Osteocyte (in vitro differentiated cells): ENCODE measurements around the genes MAN1B1, TMEM203, RNF224, FAM166A, MRPL41 and ARRDC1.

DNA sequence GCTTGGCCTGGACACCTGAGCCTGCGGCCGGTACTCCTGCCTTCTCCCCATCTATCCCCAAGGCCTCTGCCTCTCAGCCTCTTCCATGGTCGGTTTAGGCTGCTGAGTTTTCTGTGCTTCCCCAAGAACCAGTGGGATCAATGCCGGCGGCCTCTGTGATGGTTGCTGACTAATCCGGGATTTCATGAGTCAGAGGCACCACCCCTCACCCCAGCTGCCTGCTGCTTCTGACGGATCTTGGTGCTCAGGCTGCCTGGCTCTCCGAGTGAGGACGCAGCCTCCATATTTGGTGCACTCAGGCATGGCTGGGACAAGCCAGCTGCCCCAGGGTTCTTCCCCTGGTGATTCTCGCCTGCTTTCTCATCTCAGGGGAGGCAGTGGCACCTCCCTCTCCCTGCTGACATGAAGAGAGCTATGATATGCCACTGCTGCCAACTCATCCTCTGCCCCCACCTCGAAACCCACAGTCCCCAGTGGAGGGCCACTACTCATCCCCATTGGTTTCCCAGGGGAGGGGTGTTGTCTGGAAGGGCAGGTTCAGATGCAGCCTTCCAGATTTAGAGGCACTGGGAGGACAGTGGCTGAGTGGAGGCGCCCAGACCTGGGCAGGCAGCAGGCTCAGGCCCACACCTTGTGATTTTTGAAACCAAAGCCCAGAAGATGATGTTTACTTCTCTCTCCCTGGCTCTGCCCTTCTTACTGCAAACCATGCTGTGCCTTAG lies 3.2 kb upstream of the MAN1B1 start:
- PRO-cap, result no peak

DNA sequence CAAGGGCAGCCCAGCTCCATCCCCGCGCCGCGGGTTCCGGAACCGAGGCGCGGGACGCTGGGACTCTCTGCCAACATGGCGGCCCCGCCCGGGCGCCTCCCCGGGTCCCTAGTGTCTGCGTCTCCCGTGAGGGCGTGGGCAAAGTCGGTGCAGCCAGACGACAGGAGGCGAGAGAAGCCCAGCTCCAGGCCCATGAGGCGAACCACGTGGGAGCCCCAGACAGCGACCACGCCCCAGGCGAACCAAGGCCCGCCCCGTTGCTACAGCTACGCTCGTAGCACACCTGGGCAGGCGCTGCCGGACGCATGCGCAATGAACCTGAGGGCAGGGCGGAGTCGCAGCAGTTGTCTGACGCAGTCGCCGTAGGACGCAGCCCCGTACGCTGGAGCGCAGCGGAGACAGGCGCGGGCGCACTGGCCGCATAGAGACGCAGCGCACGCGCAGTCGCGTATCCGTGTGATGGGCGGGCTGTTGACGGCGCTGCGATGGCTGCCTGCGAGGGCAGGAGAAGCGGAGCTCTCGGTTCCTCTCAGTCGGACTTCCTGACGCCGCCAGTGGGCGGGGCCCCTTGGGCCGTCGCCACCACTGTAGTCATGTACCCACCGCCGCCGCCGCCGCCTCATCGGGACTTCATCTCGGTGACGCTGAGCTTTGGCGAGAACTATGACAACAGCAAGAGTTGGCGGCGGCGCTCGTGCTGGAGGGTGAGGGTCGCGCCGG lies at the start of gene MAN1B1:
Gene MAN1B1 (plus strand): TSS at position 471 of the 720 bp plus-strand sequence.
- PRO-cap, result bidirectional peak, plus-strand start at position 471 of the sequence, minus-strand start at position 117 of the sequence

DNA sequence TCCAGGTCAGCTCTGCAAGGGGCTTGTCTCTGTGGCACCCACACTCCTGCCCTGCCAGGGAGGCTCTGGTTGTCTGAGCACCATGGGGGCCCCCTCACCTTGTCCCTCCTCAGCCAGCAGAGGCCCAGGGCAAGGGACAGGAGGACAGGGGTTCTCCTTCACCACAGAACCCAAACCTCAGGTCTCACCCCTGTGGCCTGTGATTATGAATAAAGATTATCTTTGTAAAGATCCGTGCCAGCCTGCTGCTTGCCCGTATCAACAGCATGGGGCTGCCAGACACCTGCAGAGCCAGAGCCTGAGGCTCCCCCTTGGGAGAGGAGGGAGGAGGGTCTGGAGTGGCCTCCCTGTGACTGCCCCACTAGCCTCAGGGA lies 1.6 kb downstream of the SSNA1 start:
- PRO-cap, result no peak

DNA sequence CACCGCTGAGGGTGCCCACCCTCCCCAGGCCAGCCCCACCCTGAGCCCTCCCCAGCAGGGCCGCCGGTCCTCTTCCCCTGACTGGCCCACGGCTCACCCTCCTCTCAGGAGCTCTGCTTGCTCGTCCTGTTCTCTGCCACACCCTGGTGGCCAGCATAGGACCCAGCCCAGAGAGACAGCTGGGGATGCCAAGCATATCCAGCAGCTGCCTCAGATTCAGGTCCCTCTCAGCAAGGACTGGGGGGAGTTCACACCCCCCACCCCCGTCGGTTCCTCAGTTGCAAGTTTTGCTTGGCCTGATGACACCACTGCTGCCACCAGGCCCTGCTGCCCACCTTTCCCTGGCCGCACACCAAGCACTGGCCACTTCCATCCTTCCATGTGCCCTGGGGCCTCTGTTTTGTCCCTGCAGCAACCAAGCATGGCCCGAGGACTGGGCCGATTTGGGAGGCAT lies 2.1 kb downstream of the SSNA1 start:
- PRO-cap, result no peak

- PRO-cap, result no peak
Observed at GRCh38 chr9:137199128-137200169, 1.1 kb downstream of the TPRN start.

DNA sequence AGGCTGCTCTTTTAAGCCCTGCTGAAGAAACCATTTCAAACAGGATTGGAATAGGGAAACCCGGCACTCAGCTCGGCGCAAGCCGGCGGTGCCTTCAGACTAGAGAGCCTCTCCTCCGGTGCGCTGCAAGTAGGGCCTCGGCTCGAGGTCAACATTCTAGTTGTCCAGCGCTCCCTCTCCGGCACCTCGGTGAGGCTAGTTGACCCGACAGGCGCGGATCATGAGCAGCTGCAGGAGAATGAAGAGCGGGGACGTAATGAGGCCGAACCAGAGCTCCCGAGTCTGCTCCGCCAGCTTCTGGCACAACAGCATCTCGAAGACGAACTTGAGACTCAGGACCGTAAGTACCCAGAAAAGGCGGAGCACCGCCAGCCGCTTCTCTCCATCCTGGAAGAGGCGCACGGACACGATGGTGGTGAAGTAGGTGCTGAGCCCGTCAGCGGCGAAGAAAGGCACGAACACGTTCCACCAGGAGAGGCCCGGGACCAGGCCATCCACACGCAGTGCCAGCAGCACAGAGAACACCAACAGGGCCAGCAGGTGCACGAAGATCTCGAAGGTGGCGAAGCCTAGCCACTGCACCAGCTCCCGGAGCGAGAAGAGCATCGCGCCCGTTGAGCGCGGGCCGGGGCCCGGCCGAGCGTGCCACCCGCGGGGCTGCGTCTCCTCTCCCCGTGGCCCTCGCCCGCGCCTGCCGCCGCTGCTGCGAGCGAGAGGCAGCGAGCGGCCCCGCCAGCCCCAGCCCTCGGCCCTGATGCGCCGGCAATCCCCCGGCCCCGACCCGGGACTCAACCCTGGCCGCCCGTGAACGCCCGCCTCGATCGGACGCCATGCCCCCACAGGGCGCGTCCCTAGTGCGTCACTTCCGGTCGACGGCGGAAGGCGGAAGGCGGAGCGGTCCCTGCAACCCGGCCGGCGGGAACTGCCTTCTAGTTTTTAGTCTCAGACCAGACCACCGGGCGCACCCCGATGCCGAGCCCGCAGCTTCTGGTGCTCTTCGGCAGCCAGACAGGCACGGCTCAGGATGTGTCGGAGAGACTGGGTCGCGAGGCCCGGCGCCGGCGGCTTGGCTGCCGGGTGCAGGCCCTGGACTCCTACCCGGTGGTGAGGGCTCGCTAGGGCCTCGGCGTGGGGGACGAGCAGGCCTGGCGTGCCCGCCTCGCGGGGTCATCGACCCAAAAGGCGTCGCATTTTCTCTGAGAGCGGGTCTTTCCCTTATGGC lies at the start of gene TMEM203:
Gene TMEM203 (minus strand): TSS at position 840 of the 1,222 bp plus-strand sequence.
- PRO-cap, result bidirectional peak, plus-strand start at position 869 of the sequence, minus-strand start at position 840 of the sequence

GRCh38 chr9:137226836-137227975 lies at the start of gene RNF224:
RNF224 (plus strand) TSS chr9:137227502.
- PRO-cap, result no peak

GRCh38 chr9:137247639-137248059 lies at the start of gene FAM166A:
FAM166A (minus strand) TSS chr9:137247751.
- PRO-cap, result no peak

DNA sequence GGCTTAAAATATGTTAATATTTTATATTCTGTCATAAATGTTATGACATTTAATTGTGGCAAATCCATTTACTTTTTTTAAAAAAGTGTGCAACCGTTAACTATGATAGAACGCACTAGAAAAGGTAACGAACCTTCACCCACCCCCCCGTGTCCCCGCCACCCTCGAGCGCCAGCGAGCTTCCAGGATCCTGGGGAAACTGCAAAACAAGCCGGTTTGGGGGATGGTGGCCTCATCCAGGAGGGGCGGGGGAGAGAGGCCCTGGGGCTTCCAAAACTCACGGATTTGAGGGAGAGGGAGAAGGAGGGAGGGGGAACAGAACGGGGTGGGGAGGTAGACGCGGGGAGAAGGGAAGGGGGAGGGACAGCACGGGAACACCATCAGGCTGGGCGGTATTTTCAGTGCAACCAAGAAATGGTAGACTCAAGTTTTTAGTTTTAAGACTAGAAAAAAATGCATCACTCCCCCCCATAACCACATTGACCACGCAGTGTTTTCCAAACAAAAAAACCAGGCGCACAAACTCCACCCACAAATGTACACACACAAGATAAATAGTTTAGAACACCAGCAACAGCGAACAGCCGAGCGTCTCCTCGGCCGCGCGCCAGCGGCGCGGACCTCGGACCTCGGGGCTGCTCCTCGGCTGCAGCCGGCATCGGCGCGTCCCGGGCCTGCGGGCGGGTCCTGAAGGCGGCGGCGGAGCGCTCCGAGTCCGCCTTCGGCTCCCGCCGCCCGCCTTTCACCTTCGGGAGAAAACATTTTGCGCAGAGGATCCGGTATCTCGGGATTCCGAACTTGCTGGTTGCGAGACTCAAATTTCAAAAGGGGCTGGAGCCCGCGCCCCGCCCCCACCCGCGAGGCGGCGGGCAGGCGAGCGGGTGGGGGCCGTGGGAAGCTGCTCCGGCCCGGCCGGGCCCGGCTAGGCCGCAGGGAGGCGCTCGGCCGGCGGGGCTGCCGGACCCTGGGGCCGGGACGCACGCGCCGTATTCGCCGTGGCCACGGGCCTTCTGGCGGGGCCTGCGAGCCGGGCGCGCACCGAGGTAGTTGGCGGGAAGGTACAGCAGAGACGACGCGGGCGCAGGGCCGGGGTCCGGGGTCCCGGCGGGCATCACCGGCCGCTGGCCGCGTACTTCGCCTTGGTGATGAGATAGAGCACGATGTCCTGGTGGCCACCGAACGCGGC lies 1.2 kb downstream of the NRARP start:
- PRO-cap, result no peak

DNA sequence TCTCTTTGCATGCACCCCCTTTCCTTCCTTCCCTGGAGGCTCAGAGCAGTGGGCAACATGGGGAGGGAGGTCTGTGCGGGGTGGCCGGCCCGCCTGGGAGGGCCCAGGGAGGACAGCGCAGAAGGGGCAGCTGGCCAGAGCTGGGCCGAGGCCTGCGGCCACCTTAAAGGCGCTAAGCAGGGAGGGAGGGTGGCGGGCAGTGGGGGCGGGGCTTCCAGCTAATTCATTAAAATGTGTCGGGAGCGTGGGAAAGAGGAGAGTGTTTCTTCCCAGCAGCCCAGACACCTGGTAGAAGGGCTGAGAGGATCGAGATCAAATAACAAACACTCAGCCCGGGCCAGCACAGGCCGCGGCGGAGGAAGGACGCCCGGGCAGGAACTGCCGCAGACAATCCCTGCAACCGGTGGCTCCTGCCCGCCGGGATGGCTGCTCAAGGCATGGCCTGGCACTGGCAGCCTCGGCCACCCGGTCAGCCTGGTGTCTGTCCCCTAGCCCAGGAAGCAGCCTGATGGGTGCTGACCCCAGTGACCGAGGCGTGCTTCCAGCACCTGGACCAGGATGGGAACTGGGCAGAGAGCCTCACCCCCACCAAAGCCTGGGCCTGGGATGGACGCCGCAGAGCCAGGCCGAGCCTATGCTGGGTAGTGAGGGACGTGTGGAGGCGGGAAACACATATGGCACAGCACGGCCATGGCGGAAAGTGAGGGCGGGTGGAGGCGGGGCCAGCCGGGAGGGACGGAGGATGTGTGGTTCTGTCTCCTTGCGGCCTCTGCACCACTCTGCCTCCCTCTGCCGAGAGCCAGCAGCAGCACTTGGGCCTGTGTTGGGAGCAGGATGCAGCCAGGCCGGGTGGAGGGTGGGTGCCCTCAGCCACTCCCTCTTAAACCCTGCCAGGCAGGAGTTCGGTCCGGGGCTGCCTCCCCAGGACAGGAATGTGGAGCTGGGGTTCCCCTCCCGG lies 3.2 kb upstream of the NRARP start:
- PRO-cap, result no peak

DNA sequence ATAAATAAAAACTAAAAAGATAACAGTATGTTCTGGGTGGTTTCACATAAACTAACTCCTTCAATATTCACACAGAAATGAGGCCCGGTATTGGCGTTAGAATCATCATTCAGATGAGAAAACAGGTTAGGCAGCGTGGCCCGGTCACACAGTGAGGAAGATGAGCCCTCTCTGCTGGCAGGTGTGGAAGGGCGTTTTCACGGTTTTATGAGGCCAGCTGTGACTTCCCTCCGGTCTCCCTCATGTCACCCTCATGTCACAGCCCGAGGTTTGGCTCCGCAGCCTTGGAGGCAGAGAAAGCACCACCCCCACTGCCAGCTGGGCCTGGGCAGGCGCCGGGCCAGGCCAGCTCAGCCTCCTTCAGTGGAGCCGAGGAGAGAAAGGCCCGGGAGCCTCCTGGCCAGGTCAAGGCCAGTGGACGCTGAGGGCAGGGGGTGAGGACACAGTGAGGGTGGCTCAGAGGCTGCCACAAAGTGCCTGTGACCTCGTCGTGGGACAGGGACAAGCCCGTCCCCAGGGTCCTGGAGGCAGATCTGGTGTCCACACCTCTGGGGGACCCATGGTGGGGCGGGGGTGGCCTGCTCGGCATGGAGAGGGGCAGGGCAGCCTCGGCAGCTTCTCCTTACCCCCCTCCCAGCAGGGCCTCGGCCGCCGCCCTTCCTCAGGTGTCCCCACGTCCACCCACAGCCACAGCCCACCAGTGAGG lies 32.3 kb downstream of the EXD3 start:
- PRO-cap, result no peak

DNA sequence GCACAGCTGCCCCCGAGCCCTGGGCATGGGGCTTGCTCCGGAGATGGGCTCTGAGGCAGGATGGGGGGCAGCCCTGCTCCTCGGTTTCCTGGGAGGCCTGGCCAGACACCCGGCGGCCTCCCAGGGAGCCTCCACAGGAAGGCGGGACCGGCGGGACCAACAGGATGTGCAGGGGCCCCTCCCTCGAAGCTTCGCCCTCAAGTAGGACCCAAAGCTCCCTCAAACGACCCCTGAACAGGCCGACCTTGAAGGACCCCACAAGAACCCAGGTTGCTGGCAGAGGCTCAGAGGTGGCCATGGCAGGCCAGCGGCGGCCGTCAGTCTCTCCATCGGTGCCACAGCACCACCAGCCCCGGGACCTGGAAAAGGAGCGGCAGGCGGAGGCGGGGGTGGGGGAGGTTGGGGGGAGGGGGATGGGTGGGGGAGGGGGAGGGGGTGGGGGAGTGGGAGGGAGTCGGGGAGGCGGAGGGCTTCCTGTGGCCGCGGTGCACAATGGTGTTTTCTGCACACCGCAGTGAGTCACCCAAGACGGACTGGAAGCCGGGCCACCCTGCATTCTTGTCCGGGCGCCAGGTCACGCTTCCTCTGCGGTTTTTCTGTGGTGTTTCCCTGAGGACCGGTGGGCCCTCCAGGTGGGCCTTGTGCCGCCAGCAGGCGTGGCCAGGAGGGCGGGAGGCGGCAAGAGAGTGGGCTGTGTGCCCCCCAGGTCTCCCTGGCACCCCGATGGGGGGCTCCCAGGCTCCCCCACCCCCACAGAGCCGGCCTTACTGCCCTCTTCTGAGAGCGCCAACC lies 11.5 kb downstream of the EXD3 start:
- PRO-cap, result no peak

DNA sequence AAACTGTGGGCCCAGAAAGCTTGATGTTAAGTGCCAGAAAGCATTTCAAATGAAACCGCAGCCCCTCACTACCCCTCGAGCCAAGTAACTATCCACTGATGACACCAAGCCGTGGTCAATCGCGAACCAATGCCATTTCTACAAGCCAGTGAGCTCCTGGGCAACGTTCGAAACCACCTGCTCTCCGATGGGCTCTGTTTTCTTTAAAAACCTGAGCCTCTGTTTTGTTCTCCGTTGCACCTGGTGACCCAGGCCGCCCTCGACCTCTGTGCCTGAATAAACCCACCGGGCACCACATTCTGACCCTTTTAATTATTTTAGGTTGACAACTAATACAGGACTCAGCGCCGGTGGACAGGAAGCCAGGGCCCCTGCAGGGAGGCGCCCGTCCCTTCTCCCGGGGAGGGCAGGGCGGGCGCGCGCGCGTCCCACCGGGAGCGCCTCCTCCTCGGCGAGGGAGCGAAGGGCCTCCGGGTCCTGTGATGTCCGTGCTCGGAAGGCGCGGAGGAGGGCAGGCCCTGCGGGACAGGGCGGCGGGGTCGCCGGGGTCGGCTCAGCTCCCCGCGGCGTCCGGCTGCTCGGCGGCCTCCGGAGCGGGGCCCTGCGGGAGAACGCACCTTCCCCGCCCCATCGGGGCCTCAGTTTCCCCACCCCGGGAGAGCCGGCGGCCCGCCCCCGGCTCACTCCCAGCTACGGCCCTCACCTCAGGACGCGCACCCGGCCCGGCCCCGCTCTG lies 467 bp downstream of the EXD3 start:
- PRO-cap, result no peak

DNA sequence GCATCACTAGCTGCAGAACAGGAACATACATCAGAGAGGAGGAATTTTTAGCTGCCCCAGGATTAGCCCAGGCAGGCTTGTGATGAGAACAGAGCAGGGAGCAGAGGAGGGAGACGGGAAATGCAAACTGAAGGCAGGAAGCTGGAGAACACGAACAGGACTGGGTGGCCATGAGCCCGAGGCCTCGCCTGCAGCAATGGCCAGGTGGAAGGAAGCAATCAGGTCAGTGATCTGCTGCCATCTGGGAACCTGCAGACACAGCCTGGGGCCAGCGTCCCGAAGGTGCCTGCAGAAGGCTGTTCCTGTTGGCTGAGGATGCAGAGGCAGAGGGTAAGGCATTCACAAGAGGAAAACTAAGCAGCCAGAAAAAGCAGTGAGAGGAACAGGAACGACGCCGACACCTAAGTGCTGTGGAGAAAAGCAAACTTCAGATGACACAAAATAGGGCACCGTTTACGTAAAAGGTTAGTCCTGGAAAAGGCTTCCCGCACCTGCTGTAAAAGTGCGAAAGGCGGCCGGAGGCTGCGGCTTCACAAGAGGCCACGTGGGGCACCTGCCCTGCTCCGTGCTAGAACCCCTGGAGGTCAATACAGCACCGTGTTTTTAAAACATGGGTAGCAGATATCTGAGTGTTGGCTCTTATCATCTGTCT lies 20.6 kb upstream of the NSMF start:
- PRO-cap, result no peak

GRCh38 chr9:137502363-137502905 lies 43.3 kb upstream of the NSMF start:
- PRO-cap, result no peak

DNA sequence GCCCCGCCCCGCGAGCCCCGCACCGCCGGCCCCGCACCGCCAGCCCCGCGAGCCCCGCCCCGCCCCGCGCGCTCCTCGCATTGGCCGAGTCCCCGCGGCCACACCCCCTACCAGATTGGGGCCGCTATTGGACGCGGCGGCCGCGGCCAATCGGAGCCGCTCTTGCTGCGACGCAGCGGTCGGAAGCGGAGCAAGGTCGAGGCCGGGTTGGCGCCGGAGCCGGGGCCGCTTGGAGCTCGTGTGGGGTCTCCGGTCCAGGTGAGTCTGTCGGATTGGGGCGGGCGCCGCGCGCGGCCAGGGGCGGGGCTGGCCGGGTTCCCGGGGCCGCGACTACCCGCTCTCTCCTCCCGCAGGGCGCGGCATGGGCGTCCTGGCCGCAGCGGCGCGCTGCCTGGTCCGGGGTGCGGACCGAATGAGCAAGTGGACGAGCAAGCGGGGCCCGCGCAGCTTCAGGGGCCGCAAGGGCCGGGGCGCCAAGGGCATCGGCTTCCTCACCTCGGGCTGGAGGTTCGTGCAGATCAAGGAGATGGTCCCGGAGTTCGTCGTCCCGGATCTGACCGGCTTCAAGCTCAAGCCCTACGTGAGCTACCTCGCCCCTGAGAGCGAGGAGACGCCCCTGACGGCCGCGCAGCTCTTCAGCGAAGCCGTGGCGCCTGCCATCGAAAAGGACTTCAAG lies at the start of gene MRPL41:
Gene MRPL41 (plus strand): TSS at position 159 of the 676 bp plus-strand sequence.
- PRO-cap, result bidirectional peak, plus-strand start at position 173 of the sequence, minus-strand start outside the sequence

DNA sequence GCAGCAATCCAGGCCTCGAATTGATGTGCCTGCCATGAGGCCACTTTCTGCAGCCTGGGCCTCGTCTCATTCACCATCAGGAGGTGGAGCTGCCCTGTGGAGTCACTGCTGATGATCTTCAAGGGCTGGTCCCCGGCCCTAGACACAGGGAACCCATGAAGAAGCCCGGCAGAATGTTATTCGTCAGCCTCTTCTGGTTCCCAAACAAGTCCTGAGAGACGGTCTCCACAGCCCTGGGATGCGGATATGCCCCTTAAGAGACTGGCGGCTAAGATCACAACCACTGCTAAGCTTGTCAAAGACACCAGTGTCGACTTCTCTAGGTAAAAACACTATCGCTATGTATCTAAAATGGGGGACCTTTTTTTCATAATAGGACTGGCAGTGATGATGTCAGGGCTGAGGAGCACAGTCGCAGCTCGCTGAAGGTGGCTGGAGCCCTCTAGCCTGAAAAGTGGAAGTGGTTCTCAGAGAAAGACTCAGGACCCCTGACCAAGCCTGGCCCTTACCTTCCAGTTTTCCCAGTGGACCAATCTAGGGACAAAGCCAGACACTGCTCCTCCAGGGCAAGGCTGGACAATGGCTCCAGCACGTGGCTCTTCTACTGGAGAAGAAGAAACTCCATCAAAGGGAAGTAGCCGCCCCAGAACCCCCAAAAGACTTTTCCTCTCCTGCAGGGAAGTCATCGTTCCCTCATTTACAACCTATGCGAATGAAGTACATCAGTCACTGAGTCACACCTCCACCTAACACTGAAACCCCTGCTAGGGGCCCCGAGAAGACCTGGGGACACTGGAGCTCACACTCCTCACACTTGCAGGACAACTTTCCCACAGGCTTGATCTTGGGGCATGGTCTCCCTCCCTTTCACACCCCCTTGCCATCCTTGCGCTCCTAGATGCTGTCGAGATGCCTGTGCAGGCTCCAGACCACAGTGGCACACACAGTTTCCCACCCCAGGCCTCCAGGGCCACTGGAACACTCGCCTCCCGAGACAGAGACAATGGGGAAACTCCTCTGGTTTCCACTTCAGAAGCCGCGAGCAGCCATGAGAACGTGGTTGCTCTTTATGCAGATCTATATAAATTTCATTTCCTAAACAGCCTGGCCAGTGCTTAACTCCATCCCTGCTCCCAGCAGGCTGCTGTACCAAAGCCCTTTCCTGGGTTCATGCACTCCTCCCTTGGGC lies 4.1 kb downstream of the DPH7 start:
- PRO-cap, result no peak

- PRO-cap, result bidirectional peak, plus-strand start at chr9:137605657, minus-strand start at chr9:137605329; unidirectional peak, plus-strand start at chr9:137605689
Observed at GRCh38 chr9:137605600-137606274, at the start of gene ARRDC1. ARRDC1 (plus strand) TSS chr9:137605686.

GRCh38 chr9:137611681-137612935 lies 6.6 kb downstream of the ARRDC1 start:
- PRO-cap, result no peak

DNA sequence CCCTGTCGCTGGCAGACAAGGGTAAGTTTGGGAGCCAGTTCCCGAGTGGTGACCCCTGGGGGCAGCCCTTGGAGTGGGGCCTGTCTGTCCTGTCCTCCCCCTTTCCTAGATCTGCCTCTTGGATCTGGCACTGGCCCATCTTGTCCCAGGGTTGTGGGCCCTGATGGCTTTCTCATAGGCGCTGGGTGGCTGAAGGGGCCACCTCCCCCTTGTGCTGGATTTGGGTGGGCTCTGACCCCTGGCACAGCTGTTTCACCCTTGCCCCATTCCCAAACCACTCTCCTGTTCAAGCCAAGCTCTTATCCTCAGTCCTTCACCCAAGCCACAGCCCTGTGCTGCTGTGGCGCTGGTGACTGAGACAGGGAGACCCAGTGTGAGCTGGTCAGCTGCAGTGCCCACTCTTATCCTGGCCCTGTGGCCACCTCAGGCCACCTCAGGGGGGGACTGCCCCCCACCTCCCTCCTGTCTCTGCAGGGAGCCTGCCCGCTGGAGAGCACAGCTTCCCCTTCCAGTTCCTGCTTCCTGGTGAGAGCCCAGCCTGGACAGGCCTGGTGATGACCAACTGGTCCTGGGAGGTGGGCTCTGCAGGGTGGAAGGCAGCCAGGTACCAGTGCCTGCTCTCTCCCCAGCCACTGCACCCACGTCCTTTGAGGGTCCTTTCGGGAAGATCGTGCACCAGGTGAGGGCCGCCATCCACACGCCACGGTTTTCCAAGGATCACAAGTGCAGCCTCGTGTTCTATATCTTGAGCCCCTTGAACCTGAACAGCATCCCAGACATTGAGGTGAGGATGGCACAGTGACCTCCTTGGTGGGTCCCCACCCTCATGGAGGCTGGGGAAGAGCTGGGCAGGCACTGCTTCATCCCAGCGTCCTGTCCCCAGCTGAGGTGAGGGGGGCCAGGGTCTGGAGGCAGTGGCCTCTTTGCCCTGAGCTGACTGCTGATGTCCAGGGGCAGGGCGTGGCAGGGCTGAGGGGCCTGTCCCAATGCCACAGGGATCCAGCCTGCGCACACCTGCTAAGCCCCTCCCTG lies 5.5 kb upstream of the EHMT1 start:
- PRO-cap, result no peak